ENCODE data around the gene SLC7A5.

DNA sequence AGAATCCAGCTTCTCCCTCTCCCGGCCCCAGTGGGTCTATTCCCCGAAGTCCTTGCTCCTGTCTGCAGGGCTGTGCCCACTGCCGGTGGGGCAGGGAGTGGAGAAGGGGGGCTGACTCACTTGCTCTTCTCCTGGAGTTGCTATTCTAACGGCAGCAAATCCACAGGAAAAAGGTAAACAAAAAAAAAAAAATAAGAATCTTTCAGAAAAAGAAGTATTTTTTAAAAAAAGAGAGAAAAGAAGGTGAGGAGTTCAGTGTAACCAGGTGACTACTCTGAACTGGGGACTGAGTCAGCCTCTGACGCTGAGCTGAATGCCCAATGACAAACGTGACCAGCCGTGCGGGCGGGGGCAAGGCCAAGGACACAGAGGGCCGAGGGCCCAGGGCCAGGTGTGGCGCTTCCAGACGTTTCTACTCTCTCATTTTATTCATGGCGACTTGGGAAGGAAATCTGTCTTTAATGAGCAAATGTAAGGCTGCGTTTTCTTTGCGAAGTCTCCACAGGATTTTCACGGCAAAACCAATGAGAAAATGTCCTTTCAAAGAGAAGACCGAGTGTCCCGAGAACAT, 20.2 kb downstream of the FOXF1 start:
- RRBS, result 89% methylated on average over 3 of the region's 18 CpGs

GRCh38 chr16:86741231-86742177, 163.2 kb downstream of the FOXL1 start:
- RRBS, result 5% methylated on average over 6 of the region's 30 CpGs

DNA sequence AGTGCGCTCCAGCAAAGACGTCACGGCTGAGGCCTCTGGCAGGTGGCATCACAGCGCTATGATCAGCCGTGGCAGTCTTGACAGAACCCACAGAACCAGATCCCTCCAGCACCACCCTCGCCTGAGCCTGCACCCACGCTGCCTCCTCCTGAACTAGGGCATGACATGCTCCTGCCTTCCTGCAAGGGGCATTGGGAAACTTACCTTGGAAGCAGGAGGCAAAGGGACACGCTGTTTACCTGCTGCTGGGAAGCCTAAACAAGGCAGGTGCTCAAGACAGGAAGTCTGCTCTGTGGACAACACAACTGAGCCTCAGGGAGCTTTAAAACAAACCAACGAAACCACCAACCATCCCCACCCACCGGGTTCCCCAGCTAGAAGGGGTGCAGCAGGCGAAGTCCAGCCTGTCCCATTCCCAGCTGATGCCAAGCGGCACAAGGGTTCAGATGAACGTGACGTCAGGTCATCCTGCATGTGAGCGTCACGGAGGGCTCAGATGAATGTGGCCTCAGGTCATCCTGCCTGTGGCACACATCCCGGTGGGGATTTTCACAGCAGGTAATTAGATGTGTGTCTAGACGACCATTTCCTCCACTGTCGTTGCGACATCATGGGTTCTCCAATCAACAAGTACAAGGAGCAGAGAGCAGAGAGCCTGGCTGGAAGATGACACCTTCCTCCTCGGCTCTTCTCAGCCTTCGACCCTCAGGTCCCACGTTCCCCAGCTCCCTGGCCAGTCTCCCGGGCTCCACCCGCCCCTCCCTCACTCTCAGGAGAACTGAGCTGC, 246.3 kb downstream of the FOXL1 start:
- RRBS, result no CpG with 5 or more reads among the region's 25 CpGs

GRCh38 chr16:87053002-87053763, 264.0 kb downstream of the C16orf95 start:
- RRBS, result 45% methylated on average over 8 of the region's 33 CpGs

DNA sequence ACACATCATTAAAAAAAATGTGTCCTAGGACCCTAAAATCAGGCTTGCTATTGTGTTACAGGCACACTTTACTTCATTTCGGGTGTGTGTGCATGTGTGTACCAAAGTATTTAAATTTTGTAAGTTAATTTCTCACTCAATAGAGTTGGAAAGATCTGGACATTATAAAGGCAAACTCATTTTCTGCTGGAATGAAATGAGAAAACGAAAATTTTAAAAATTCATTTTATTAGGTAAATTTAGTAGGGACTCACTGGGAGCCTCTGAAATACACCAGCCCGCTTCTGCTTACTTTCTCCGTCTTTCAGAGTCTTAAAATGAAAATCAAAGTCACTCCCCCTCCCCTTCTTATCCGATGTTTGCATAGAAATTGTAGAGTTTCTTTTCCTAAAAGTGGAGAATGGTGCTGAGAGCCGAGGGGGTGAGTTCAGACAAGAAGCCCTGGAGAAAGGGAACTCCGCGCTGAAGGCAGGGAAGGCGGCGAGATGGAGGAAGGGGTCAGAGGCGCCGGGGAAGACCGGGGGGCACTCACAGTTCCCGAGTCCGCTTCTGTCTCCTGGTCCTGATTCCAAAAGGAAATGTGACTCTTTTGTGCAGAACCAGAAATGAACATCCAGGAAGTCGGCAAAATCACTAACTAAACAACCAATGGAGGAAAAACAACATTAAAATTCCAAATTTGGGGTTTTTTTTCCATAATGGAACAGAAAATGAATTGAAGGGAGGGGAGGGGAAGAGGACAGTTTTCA, 252.6 kb downstream of the C16orf95 start:
- RRBS, result no CpG with 5 or more reads among the region's 16 CpGs

- RRBS, result 14% methylated on average over 11 of the region's 50 CpGs
Measured at GRCh38 chr16:87216676-87217374, 100.4 kb downstream of the C16orf95 start.

DNA sequence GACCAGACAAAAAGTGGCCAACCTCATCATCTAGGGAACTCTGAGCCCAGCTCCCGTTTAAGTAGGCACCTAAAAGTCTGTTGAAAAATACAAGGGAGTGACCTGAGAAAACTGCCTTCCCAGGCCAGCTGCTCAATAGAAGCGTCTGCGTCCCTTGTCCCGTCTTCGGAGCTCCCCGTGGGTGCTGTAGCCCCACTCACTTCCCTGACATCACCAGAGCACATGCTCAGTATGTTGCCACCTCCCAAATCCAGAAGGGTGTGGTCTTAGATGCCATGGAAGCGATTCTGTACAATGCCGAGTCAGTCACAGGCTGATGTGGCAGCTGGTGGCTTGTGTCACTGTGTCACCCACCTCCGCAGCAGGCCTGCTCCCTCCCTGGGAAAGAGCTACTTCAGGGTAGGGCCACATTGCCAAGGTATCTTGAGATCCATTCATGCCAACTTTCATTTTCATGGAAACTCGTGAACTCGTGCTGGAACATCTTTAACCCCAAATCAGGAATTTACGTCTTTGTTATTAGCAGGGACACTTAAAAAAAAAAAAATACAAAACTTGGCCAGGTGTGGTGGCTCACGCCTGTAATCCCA, 13.2 kb downstream of the MAP1LC3B start:
- RRBS, result no CpG with 5 or more reads among the region's 13 CpGs

GRCh38 chr16:87461295-87462214, 31.3 kb downstream of the ZCCHC14 start:
- RRBS, result no CpG with 5 or more reads among the region's 15 CpGs

DNA sequence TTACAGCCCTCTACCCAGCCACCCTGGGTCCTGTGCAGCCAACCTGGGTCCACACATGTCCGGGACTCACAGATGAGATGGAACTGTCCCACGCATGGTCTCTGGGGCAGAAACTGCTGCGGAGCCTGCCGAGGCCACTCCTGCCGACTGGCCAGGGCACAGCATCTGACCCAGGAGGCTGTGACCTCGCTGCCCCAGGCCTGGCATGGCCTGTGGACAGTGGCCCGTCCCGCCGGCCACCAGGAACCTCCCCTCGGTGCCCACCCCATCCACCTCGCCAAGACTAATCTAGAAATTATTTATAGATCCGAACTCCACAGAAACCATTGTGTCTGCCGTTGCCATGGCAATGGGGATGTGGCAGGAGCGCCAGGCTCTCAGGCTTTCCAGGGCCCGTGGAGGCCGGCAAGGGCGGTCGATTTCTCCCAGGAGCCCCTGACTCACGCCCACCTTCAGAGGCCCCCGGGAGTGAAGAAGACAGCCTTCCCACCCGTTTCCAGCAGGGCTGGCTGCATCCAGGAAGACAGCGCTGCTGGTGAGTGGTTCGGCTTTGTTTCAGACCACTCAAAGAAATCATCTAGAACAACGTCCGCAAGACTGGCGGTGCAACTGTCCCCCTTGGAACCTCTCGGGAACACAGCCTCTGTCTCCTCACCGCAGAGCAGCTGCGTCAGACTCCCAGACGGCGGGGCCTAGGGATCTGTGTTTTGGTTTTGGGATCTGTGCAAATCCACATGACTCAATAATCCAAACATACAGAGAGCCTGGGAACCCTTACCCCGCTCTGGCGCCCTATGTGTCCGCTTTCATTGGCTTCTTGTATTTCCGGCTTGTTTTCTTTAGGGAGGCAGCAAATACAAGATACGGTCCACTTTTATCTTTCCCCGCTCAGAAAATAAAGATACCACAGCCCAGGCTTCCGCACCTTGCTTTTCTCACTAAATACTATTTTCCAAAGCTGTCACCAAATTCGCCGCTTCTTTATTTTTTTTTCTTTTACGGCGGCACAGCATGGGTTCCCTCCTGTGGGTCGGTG, 48.5 kb upstream of the ZCCHC14 start:
- RRBS, result 8% methylated on average over 5 of the region's 43 CpGs

- RRBS, result no CpG with 5 or more reads among the region's 20 CpGs
Measured at GRCh38 chr16:87555500-87556074, 46.7 kb upstream of the JPH3 start.

- RRBS, result 60% methylated on average over 1 of the region's 28 CpGs
Measured at GRCh38 chr16:87581588-87582616, 20.4 kb upstream of the JPH3 start.

GRCh38 chr16:87601766-87602353, 448 bp upstream of the JPH3 start:
- RRBS, result 2% methylated on average over 27 of the region's 49 CpGs

- RRBS, result no CpG with 5 or more reads among the region's 17 CpGs
Measured at GRCh38 chr16:87614184-87614622, 11.9 kb downstream of the JPH3 start.

DNA sequence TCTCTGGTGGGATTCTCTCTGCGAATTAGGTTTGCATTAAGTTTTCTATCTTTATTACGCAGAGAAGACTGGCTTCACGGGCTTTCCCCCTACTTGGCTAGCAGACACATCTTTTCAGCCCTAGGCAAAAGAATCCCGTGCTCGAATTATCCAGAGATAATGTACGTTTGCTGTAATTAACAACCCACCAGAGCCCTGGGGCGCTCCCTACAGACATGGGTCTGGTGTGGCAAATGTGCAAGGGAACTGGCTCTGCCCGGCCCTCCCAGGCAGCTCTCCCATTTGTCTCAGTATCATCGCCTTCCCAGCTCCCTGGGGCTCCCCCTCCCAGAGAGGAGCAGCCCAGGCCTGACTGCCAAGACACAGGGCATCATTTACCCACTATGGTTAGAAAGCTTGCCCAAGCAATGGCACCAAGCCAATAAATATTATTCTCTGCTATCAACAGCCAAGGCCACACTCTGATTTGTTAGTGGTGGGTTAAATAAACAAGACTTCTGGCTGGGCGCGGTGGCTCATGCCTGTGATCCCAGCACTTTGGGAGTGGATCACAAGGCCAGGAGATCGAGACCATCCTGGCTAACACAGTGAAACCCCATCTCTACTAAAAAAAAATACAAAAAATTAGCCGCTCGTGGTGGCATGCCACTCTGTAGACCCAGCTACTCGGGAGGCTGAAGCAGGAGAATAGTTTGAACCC, 24.8 kb upstream of the KLHDC4 start:
- RRBS, result no CpG with 5 or more reads among the region's 15 CpGs

DNA sequence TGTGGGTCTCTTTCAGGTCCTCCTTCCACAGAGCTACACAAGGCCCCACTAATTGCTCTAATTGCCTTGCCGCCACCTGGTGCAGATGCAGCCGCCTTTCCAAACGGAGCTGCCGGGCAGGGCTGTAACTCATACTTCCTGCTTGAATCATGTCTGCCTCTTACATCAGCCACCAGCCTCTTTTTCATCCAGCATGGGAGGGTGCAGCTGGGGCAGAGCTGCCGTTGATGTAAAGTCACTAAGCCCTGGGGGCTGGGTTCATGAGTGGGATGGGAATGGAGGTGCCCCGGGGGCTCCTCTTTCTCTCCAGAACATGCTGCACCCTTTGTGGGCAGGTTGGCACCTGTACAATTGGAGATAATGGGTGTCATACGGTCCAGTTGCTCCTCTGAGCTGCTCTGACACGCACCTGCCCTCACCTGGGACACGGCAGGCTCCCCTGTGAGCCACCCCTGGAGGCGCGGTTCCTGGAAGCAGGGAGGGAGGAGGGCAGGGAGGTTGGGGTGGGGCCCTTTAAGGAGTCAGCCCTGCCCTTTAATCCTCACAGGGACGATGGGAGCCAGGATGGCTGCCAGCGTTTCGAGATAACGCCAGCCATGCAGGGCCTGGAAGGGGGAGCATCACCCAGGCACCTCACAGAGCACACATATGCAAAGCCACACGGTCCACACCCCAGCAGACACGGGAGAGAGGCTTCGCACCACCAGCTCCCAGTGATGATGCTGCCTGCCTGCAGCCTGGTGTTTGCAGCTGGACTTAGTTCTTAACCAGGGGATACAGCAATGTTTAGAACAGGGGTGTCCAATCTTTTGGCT, 41.2 kb upstream of the KLHDC4 start:
- RRBS, result no CpG with 5 or more reads among the region's 18 CpGs

GRCh38 chr16:87843530-87844365, 25.6 kb downstream of the SLC7A5 start:
- RRBS, result 77% methylated on average over 14 of the region's 37 CpGs

DNA sequence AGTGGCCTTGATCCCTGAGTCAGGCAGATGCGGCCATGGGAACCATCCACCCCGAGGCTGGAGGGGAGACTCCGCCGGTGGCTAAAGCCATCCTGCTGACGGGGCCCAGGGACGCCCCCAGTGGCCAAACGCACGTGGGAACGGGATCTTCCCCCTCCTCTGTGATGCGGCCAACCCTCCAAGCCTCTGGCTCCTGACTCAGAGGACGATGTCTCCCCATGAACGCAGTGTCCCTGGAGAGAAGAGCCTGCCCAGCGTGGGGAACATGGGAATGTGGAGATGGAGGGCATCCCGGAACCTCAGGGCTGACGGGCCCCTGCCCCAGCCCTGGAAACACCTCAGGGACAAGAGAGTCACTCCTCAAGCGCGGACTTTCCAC, 24.9 kb downstream of the SLC7A5 start:
- RRBS, result no CpG with 5 or more reads among the region's 17 CpGs

DNA sequence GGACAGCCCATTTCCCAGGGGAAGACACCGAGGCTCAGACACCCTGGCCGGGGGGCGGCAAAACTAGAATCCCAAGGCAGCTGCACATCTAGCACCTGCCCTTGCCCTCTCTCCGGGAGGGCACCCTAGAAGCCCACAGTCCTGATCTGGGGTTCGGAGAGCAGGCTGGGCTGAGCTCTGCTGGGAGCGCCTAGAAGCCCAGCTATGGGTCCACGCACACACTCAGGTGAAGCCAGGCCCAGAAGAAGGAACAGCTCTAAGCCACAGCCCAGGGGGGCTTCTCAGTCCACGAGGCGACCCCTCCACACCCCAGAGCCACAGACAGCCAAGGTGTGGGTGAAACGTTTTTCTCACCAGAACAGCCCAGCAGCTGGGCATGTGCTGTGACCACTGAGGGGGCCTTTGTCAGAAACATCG, 22.4 kb downstream of the SLC7A5 start:
- RRBS, result 74% methylated on average over 3 of the region's 11 CpGs

- RRBS, result 2% methylated on average over 24 of the region's 130 CpGs
Measured at GRCh38 chr16:87868916-87870135, at the start of gene SLC7A5. Gene SLC7A5 (minus strand): TSS chr16:87869507.

DNA sequence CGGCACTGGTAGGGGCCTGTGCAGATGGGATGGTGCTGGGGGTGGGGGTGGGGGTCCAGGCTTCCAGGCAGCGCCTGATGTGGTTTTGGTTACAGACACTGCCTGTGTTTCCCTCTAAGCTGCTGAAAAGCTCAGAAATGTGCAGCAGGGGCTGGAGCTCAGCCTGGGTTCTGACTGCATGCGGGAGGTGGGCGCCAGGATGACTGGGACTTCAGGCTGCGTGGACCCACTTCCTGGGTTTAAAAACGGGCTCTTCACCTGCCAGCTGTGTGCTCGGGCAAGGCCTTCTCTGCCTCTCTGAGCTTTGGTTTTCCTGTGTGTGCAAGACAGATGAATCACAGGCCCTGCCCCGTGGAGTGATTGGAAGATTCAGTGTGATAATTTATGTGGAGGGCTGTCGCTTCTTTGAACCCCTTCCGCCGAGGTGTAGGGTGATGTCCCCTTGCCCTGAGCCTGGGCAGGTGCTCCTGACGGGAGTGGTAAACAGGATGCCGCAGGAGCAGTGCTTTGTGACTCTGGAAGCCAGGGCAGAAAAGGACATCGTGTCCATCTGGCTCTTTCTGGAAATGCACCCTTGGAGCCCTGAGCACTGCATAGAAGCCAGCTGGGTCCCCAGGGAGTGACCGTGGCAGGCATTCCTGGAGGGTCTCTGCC, 28.3 kb upstream of the SLC7A5 start:
- RRBS, result no CpG with 5 or more reads among the region's 15 CpGs